Ishikawa (cell line): ENCODE data around the gene CFAP221.

GRCh38 chr2:113737589-113738702, 18.5 kb downstream of the SLC35F5 start:
- RRBS, result no CpG with 5 or more reads among the region's 5 CpGs

GRCh38 chr2:113754903-113755370, 1.5 kb downstream of the SLC35F5 start:
- RRBS, result no CpG with 5 or more reads among the region's 6 CpGs

- RRBS, result no CpG with 5 or more reads among the region's 15 CpGs
These were observed 13.1 kb upstream of the ACTR3 start for GRCh38 chr2:113876592-113877336.

- RRBS, result no CpG with 5 or more reads among the region's 6 CpGs
These were observed 12.4 kb upstream of the ACTR3 start for GRCh38 chr2:113877455-113877890.

- RRBS, result no CpG with 5 or more reads among the region's 7 CpGs
These were observed 4.5 kb downstream of the ACTR3 start for GRCh38 chr2:113894315-113894880.

DNA sequence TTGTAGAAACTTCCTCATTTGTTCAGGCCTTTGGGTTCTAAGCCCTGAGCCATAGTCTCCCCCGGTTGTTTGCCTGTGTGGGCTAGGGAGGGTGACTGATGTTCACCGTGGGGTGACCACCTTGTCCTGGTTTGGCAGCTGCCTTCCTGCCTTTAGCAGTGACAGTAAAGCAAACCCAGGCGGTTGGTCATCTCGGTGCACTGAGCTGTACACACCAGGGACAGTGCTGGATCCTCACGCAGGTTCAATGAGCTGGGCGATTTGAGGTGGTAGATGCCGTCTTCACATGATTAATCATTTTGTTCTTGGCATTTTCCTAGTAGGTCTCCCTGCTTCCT, 88.4 kb downstream of the ACTR3 start:
- RRBS, result no CpG with 5 or more reads among the region's 7 CpGs

DNA sequence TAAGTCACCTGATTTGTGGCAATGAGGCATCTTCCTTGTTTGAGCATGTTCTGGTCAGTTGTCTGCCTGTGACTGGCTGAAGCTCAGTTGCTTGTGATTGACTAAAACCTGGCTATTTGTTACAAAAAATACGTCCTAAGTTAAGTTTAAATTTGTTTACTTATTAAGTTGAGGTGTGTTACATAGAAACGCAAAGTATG, 746.0 kb upstream of the DDX18 start:
- RRBS, result no CpG with 5 or more reads among the region's 2 CpGs

- RRBS, result no CpG with 5 or more reads among the region's 5 CpGs
These were observed 1.0 kb downstream of the CCDC93 start for GRCh38 chr2:118012916-118013170.

GRCh38 chr2:118014347-118014835, 521 bp upstream of the CCDC93 start:
- RRBS, result no CpG with 5 or more reads among the region's 25 CpGs

- RRBS, result no CpG with 5 or more reads among the region's 8 CpGs
These were observed 10.6 kb upstream of the INSIG2 start for GRCh38 chr2:118077471-118078193.

DNA sequence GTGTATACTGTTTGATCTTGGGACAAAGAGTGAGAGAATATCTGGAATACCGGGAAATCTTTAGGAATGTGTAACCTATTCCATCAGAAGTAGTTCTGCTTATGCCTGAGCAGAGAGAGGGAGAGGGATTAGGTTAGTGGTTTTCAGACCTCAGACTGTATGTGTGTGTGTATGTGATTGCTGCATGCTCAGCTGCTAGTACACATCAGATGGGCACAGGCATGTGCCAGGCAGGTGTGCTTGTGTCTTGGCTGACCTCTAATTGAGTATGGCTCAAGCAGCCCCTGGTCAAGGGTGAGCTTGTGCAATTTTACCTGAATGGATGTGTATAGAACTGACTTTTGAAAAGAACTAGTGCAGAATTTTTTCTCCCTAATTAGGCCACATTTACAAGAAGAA, 91.2 kb downstream of the INSIG2 start:
- RRBS, result no CpG with 5 or more reads among the region's 1 CpG

GRCh38 chr2:118224955-118225326, 136.7 kb downstream of the INSIG2 start:
- RRBS, result no CpG with 5 or more reads among the region's 13 CpGs

- RRBS, result no CpG with 5 or more reads among the region's 10 CpGs
These were observed 40.1 kb downstream of the STEAP3 start for GRCh38 chr2:119263645-119264322.

DNA sequence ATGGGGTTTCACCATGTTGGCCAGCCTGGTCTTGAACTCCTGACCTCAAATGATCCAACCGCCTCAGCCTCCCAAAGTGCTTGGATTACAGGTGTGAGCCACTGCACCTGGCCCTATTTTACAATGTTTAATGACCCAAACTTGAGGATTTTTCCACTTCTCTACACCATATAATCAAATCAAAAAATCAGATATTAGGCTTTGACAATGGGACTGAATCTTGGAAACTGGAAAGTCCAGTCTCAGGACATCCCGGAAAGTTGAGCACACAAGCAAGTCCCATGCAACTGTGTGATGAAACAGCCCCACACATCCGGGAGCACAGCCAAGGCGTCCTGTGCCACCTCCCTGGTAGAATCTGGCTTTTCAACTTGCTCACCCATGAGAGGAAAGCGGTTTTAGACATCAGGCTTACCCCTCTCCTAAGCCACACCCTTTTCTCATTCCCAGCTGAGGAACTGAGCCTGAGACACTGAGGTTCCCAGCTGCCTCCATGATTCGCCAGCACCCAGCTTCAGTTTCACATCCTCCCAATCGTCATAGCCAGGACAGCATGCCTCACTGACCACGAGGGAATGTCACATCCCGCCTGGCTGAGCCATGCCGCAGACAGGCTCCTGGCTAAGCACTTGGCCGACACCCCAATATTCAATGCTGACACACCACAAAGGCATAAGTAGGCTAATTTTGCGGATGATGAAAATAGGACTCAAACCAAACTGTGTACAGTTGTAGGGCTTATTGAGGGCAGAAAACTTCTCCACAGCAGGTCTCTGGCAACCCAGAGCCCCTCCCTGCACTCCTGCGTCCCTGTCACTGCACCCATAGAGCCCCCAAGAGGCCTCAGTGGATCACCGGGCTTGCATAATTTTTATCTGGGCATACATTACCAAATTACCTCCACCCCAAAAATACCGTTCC, 60.3 kb downstream of the STEAP3 start:
- RRBS, result 24% methylated on average over 2 of the region's 15 CpGs

- RRBS, result no CpG with 5 or more reads among the region's 2 CpGs
These were observed 14.4 kb downstream of the C2orf76 start for GRCh38 chr2:119352141-119352761.

DNA sequence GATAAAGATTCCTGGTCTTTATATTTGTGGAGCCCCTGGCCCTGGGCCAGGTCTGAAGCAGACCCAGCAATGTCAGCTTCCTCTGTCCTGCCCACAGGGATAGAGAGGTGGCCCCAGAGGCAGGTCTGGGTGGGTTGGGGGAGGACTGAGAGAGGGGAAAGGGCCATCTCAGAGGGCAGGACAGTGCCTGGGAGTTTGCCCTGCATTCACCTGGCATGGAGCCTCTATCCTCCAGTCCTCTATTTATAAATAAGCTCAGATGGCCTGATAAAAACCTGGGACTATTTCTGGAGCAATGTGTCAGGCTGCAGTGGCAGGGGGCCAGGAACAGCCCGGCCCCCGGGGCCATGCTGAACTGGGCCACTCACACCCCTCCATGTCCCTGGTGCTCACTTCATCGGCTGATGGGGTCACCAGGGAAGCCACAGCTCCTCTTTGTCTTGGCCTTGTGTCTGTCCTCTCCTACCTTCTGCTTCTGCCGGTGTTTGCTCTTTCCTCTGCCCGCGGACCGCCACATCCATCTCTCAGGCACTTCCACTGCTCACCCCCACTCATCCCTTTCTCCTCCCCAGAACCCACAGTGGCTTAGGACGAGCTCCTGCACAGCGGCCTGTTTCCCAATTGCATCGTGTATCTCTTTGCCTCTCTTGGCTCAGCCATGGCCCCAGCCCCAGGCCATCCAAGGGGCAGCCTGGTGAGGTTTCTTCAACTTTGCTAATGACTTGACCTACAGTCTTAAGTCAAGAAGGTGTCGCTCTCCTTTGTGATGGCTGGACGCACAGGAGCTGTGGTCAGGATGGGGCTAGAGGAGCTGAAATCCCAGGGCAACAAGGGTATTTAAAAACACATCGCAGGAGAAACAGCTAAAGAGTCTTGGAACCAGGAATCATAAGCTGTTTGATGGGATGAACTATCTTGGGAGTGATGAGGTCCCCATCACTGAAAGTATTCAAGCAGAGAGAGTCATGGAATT, 38.7 kb downstream of the SCTR start:
- RRBS, result 60% methylated on average over 1 of the region's 13 CpGs

DNA sequence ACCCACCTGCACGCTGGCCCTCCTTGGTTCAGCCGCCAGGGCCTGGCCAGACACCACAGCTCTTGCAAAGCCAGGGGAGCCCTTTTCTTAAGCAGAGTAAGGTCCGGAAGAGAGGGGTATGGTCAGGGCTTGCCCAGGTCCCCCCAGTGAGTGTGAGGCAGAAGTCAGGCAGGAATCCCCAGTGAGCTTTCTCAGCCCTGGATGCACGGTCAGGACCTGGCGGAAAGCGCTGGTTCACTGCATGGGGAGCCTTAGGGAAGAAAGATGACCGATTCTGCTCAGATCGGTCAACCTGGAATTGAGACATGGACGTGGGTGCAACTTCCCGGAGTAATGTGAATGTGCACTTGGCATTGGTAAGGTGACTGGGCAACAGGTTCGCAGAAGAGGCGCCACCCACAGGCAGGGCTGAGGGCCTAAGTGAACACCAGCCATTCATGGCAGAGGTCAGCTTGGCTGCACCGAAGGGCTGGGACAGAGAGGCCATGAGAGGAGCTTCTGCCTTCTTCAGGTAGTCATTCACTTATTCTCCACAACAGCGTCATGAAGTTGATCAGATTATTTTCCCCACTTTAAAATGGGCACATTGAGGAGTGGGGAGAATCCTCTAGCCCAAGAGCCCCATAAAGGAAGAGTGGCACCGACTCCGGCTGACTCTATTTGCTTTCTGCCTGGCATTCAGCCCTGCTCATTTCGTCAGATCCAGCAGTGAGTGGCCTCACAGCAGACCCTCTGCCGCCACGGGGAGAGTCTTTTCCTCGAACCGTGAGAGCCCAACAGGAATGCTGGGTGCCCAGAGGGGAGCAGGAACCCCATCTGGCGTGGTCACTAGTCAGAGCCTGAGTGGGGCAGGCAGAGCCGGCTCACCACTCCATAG, 35.8 kb downstream of the SCTR start:
- RRBS, result 88% methylated on average over 1 of the region's 23 CpGs

DNA sequence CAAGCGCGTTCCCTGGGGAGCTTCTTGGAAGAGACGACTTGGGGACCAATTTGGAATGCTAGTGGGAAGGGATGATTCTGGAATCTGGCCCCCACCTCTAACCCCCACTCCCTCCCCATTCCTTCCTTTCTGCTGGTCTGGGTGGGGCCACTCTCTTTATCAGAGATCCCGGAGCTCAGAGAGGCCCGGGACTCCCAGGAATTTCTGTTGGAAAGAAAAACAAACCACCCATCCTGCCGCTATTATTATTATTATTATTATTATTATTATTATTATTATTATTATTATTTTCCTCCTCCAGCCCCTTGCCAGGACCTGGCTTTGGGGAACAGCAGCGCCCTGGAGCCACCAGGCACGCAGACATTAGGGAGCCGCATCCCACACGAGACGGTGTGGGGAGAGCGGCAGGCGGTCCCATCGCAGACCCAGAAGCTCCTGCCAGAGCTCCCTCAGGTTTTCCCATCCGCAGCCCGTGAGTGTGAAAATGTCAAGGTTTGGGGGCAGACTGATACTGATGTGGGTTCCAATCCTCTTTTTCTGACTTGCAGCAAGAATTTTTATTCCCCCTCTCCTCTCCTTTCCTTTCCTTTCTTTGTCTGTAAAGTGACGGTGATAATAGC, 1.0 kb downstream of the SCTR start:
- RRBS, result no CpG with 5 or more reads among the region's 17 CpGs

DNA sequence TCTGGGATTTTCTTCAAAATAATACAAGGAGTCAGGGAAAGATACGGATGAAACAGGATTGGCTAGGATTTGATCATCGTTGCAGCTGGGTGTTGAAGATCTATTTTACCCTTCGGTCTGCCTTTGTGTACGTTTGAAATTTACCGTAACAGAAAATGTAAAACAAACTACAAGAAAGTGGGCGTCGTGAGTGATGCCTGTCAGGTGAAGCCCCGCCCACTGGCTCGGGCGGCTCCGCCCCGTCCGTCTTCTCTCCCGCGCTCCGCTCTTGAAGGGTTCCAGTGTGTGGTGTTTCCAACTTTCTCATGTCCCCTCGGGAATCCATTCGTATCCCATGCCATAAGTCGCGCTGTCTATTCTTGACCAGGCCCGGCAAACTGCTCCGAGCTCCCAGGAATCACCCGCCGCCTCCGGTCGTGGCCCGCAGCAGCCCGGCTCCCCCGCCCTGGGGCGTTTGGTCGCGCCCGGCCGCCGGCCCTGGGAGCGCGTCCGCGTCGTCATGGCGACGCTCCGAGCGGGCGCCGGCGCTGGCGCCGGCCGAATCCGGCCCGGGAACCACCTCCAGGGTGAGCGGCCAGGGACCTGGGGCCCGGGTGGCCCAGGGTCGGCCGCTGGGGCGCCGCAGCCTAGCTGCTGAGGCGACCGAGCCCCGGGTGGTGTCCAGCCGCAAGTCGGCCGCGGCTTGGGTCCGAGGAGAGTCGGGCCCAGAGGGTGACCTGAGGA, at the start of gene CFAP221:
Gene CFAP221, plus strand, starts transcription at position 505 of the 723 bp plus-strand sequence.
- RRBS, result 2% methylated on average over 25 of the region's 67 CpGs

GRCh38 chr2:119683549-119684575, 4.9 kb downstream of the TMEM177 start:
- RRBS, result no CpG with 5 or more reads among the region's 27 CpGs